Bronchus fibroblast of lung (primary cell): ENCODE data around the genes RFXAP and UFM1.

DNA sequence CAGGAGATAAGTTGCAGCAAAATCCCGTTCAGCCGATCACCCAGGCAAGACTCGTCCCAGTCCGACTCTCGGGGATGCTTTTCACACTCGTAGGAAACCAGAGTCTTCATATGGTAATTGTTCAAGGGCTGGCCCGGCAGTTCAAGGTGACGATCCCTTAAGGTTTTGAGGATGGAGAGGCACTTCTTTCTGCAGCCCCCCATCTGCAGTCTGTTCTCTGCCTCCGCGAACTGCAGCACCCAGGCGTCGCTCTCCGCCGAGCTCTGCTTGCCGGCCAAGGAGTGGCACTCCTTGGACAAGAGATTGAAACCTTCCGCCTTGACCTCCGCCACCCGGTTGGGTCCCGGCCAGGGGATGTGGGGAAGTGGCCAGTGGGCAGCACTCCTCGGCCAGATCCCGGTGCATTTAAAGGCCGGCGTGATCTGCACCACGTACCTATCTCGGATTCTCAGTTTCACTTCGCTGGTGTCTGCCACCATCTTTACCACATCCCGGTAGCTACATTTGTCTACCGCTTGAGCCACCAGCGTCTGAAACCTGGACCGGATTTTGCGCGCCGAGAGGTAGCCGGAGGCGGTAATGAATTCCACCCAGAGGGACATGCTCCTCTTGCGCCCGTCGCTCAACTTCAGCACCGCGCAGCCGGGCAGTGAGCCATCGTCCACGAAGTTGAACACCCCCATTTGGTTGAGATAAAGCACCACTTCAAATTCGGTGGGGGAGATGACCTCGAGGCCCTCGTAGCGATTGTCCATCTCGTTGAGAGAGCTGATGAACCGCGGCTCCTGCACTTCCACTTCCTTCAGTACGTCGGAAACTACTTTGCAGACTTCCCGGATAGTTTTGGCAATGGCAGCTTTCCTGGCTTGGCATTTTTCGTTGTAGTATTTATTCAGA is 1.0 kb downstream of the MAB21L1 start:
- RAMPAGE, long total RNA, result no peak

- RAMPAGE, long total RNA, result no peak
These were observed 222.7 kb upstream of the MAB21L1 start for GRCh38 chr13:35699205-35699644.

- RAMPAGE, long total RNA, result no peak
These were observed 283.7 kb upstream of the MAB21L1 start for GRCh38 chr13:35760222-35760520.

GRCh38 chr13:36070099-36070557 is 61.1 kb downstream of the DCLK1 start:
- RAMPAGE, long total RNA, result no peak

DNA sequence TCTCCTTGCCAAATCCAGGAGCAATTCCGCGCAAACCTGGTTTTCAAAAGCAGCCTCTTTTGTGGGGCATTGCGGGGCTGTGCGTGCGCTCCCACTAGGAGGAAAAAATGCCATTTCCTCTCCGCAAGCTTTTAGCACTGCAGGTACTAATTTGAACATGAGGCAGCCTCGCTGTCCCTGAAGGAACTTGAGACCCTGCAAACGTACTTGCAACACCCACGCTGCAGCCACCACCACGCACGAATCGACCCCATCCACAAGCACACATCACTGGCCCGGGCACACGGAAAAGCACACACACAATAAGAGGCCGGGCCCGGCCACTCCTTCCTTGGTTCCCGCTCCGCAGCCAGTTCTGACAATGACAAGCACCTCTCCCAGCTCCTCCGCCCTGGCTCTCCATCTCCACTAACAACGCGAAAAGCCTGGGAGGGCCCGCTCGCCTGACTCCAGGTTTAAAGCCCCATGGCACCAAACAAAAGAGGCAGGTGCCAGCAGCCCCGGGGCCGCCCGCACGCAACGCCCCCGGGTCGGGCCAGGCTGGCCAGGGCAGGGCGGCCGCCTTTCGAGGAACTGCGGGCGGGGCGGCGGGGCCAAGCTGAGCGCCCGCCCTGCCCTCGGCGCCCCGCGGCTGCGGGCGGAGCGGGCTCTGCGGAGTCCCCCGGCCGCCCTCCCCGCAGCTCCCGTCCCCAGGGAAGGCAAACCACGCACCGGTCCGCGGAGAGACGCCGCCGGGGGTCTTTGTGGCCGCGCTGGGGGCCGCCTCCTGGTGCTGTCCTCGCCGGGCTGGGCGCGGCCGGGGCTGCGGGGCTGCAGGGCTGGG is 568 bp downstream of the DCLK1 start:
- RAMPAGE, long total RNA, result no peak

DNA sequence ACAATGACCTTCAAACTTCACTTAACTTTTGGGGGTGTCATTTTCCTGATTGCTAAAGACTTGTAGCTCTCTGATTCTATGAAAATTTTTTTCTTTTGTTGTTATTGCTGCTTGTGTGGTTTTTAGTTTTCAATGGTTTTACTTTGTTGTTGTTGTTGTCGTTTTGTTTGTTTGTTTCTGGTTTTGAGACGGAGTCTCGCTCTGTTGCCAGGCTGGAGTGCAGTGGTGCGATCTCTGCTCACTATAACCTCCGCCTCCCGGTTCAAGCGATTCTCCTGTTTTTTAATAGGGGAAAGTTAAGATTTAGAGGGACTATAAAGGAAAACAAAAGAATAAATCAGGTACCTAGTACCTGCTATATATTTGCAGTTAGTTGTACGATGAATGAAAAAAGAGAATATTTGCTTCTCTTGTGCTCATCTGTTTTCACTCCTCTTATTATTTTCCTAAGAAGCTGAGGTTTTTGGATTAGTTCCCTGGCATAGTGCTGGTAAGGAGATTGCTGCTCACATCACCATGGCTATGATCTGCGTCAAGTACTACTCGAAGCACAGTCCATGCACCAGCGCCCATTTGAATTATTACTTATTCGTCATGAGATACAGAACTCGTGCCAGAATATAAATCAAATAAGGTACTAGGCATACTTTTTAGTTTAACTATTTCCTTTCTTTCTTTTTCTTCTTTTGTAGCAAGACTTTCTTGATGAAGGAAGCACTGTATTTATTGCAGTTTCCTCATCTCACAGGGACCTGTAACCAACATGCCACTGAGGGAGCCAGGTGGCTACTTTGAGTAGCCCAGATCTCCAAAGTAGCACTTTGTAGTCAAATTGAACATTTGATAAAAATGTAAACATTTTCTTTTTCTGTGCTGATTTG is 7.0 kb downstream of the SERTM1 start:
- RAMPAGE, long total RNA, result no peak

- RAMPAGE, long total RNA, result no peak
These were observed 40.8 kb upstream of the RFXAP start for GRCh38 chr13:36778105-36778712.

DNA sequence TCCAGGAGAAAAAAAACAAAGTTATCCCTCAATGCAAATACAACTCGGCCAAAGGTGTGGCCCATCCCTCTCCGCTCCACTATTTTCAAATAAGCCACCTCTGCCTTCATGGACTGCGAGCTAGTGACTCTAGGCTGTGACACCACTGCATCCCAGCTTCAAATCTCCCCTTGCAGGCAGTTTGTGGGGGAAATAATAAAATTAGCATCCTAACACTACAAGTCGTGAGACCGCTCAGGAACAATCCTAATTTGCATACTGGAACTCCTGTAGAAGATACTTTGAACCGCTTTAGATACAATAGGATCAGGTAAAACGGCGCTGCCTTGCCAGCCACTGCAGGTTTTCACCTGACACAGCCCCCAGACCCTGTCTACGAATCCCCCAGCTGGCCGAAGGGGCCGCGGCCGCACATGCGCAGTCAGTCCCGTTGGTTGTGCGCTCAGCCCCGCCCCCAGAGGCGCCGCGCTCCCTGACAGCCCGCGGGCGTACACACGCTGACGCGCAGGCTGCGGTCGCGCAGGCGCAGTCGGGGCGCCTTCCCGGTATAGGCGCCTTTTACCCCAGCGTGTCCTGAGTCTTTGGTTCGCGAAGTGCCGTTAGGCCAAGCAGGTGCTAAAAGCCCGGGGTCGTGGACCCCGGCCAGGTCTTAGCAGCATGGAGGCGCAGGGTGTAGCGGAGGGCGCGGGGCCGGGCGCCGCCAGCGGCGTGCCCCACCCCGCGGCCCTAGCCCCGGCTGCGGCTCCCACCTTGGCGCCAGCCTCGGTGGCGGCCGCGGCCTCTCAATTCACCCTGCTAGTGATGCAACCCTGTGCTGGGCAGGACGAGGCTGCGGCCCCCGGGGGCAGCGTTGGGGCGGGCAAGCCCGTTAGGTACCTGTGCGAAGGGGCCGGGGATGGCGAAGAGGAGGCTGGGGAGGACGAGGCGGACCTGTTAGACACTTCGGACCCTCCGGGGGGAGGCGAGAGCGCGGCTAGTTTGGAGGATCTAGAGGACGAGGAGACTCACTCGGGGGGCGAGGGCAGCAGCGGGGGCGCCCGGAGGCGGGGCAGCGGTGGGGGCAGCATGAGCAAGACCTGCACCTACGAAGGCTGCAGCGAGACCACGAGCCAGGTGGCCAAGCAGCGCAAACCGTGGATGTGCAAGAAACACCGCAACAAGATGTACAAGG is at the start of gene RFXAP:
TSS of gene RFXAP (plus strand) at position 522 of the 1,171 bp plus-strand sequence.
- RAMPAGE, long total RNA, result no peak

DNA sequence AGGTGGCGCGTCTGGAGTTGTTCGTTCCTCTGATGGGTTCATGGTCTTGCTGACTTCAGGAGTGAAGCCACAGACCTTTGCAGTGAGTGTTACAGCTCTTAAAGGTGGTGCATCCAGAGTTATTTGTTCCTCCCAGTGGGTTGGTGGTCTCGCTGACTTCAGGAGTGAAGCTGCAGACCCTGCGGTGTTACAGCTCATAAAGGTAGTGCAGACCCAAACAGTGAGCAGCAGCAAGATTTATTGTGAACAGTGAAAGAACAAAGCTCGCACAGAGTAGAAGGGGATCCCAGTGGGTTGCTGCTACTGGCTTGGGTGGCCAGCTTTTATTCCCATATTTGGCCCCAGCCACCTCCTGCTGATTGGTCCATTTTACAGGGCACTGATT is 126.6 kb downstream of the POSTN start:
- RAMPAGE, long total RNA, result no peak

DNA sequence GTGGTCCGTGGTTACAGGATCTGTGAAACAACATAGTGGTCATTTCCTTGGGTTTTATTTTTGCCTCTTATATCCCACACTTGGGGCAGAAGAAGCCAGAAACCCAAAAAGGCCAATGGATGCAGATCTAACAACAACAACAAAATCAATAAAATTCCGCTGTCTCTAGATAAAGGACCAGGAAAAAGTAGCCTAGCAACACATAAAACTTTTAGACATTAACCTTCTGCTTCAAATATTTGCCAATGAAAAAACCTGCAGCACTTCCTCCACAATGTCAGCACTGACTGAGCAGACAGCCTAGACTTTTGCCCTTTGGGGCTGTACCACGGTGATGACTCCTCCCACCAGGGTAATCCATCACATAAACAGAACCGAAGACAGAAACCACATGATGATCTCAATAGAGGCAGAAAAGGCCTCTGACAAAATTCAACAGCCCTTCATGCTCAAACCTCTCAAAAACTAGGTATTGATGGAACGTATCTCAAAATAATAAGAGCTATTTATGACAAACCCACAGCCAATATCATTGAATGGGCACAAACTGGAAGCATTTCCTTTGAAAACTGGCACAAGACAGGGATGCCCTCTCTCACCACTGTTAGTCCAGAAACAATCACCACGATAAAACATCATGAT is 30.2 kb upstream of the TRPC4 start:
- RAMPAGE, long total RNA, result no peak

- RAMPAGE, long total RNA, result start-site peak on the plus strand at chr13:38349828-38349900, 1,667 and 952 reads in 2 replicates
These were observed at the start of gene UFM1 for GRCh38 chr13:38349678-38350500. TSS of gene UFM1 (plus strand) at chr13:38349851.

DNA sequence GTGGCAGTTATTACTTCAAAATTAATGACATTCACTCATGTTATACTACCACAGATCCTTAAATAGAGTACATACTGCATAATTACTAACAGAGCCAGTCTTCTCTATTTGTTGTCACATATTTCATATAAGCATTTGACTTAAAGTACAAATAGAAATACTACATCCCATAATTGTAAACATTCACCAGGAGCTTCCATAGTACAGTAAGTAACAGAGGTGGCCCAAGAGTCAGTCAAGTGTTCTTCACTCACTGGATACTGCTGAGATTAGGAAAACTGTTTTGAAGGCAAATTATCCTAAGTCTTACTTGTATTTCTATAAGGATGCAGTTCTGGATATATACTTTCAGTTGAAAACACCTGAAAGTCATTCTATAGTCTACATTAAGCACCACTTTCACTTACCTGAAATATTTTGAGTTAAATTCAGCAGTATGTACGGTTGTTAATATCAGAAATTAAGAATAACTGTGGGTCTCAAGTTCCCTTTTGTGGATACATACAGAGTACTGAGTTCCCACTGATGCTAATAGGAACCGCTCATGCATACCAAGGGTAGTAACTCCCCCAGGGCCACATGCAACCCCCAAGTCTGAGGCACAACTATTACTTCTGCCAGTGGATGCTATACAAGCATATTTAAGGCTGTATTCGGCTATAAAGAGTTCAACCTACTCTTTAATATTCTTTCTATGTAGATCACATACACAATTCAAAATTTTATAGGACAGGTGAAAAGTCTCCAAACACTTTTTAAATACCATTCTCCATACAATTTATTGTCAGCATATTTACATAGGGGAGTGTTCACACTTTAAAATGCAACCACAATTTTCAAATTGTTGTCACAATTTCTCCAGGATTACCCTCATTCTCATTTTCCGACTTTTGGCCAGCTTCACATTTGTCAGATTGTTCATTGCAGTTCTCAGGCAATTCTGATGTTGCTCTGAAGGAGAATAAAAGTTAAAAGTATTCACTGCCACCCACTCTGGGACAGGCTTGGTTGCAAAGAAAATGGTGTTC is 20.1 kb upstream of the STOML3 start:
- RAMPAGE, long total RNA, result no peak

GRCh38 chr13:39448871-39449416 is 154.0 kb downstream of the LHFPL6 start:
- RAMPAGE, long total RNA, result no peak

DNA sequence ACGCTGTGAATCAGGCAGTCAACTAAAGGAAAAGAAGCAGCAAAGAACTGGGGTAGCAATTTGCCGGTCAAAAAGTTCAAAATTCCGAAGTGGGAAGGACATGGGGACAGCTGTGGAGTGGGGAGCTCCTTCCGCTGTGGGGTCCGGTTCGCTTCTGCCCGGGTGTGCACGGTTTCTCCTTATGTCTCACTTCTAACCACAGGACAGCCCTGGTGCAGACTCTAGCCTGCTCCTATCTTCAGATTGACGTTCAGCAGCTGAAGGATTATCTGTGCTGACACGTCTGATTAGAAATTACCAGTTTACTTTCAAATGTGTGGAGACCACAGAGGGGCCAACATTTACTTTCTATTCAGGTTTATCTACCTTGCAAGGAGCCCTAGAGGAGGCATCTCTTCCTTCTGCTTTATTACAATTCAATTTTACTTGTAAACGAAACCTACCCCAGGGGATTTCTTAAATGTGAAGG is 27.4 kb downstream of the LHFPL6 start:
- RAMPAGE, long total RNA, result no peak

DNA sequence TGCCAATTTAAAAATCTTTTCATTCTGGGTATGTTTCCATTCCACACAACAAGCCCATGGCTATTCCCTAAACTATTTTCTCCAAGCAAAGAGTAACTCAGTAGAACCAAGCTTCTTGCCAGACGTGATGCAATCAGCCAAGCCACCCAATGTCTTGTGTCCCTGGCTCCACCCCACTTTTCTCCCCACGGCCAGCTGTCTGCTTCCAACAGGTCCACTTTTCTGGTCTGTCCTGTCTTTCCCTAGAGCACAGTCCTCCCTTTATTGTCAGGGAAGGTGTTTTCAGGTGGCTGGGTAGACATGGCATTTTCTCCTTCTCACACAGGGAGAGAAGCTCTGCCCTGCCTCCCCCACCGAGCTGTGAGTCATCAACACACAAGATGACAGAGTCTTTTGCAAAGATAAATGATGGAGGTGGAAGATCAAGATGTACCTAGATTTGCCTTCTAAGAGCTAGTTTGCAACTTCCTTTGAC is 394.2 kb downstream of the FOXO1 start:
- RAMPAGE, long total RNA, result no peak

DNA sequence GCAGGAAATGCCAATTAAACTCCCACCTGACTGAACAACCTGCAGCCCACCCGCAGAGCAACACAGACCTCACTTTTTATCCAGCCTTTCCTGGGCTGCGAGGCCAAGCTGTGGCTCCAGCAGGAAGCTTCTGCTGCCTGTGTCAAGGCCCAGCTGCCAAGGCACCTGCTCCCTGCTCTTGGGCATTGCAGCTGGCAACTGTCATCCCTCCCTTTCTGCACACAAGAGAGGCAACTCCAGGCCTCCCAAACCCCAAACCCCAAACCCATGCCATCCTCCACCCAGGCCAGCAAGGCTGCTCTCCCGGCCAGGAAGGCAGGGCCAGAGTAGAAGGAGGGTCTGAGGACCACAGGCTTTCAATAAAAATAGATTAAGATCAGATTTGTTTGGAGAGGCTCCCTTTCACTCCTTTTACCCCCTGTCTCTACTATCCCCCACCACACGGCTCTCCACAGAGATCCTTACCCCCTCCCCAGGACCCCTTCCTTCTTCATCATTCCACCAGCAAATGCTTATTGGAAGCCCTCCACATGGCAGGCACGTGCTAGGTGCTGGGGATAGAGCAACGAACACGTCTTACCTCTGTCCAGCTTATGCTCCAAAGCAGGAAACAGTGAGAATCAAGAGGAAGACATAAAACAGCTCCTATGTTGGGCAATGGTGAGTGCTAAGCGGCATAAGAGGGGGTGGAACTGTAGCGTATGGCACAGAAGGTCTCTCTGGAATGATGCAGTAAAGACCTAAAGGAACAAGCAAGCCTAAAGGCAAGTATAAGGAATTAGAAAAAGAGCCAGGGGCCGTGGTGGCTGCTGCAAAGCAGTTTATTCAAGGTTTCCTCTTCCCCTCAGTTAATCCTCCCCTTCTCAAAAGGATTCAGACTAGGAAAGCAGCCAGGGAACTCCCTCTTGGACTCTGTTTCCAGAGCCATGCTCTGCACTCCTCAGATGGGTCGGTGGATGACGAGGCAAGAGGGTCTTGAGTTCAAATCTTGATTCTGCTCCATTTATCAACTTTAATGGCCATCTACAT is 289.7 kb downstream of the FOXO1 start:
- RAMPAGE, long total RNA, result no peak

DNA sequence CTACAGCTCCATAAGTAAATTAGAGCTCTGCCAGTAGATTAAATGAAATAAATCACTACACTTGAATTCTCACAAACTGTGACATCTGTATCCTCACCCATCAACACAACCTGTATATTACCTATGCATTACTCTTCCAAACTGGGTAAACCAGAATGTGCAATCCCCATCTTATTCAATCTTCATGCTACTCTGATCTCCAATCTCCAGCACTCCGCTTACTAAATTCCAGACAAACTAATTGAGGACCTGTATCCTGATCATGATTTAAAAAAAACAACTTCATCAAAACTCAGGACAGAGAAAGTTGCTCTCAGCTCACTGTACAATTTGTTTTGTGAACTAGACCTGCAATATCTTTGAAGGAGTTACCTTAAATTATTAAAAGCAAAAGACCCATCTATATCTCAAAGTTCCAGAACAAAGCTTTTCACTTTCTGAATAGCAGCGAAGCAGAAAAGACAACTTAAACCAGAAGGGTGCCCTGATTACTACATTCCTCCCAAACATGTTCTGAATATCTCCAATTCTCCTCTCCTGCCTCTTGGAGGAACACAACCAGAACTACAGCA is 74.3 kb downstream of the FOXO1 start:
- RAMPAGE, long total RNA, result no peak

- RAMPAGE, long total RNA, result no peak
These were observed 19.2 kb downstream of the FOXO1 start for GRCh38 chr13:40647150-40647772.

DNA sequence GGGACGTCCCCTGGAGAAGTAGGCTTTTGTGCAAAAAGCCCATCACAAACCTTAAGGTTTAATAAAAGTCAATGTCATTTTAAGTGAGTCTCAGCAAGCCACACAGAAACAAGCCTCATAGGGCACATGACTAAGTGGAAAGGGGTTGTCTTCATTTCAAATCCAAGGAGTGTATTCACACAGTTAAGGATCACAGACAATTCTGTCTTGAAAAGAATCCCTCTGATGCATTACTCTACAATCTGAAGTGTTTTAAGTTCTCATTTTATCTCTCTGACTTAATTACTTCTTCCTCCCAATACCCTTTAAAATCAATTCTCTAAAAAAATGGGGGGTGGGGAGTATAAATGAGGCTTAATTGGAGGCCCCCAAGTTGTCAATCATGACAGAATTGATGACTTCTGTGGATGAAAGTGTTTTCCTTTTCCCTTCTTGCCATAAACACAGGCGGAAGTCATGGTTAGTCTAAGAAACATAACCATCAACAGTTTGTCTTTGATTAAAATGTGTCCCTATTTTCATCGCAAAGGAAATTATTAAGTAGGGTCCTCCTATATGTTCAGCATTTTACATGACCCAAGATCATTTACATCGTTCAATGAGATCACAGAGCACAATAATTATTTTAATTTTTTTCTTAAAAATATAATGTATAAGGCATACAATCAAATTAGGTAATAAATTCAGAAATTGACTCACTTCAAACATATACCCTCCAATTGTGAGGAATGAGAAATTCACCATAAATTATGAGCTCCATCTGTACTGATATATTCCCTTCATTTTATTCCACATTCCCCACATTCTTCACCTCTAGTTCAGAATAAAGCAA is 17.2 kb downstream of the FOXO1 start:
- RAMPAGE, long total RNA, result no peak

DNA sequence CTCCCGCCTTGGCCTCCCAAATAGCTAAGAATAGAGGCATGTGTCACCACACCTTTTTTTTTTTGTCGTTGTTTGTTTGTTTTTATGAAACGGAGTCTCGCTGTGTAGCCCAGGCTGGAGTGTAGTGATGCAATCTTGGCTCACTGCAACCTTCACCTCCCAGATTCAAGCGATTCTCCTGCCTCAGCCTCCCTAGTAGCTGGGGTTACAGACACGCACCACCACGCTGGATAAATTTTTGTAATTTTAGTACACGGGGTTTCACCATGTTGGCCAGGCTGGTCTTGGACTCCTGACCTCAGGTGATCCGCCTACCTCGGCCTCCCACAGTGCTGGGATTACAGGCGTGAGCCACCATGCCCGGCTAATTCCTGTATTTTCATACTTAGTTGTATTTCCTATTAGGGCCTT is 714 bp upstream of the SLC25A15 start:
- RAMPAGE, long total RNA, result no peak